Placental epithelial cell (primary cell): Measurements from ENCODE around the genes SH2D3C, GOLGA2 and SWI5.

- CAGE, long polyA plus RNA: no peak
Measured at GRCh38 chr9:127778269-127779163, at the start of gene SH2D3C. Gene SH2D3C (minus strand): TSS chr9:127778666.

DNA sequence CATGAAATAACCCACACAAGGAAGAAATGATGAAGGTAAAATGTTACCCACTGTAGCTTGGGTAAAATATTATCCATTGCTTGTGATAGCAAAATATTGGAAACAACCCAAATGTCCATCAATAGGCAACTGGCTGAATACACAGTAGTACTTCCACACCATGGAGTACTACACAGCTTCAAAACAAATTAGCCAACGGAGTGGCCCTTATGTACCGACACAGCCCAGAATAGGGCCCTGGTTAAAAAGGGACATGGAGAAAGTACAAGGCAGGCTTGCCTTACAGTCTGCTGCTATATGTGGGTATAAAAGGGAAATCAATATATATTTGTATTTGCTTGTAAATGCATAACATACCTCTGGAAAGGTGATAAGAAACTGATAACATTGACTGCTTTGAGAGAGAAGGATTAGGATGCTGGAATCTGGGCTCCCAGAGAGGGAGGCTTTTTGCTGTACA is 4.2 kb upstream of the FPGS start:
- CAGE, long polyA plus RNA: no peak

- CAGE, long polyA plus RNA: no peak
Measured at GRCh38 chr9:127808480-127808808, 5.8 kb downstream of the FPGS start.

DNA sequence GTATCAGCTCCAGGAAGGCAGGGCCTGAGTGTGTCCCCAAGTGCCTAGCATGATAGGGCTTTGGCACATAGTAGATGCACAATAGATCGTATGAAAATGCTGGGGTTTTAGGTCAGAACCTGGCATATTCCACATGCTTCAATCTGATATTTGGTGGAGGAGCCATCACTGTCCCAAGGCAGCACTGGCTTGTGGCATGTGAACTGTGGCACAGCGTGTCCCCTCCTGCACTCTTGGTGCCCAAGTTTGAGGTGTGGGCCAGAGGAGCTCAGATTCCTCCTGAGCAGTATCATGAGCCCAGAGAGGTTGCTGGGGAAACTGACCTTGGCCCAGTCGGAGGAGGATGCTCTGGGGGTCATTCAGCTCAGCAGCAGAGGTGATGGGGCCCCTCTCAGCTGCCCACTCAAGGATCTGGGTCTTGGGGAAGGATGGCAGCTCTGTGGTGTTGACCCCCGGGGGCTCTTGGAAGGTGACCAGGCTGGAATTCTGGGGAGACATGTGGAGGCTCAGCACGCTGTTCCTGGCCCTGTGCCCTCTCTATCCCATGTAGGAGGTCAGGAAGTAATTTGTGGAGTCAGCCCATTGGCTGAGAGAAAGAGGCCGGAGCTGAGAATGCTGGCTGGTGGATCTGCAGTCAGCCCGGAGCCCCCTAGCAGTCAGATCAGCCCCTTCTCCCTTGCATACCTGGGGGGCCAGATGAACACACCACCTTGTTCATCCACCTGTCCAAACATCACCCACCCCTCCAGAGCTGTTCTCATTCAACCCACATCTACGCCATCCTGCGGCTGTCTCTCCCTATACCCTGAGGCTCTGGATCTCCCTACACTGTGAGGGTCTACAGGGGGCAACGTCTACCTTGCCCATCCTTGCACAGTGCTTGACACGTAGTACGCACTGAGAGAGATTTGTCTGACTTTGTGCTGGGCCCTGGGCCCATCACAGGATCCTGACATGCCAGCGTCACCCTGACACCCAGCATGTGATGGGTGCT is 23.8 kb downstream of the FPGS start:
- CAGE, long polyA plus RNA: no peak

- CAGE, long polyA plus RNA: no peak
Measured at GRCh38 chr9:127835555-127836673, 18.5 kb downstream of the ENG start.

DNA sequence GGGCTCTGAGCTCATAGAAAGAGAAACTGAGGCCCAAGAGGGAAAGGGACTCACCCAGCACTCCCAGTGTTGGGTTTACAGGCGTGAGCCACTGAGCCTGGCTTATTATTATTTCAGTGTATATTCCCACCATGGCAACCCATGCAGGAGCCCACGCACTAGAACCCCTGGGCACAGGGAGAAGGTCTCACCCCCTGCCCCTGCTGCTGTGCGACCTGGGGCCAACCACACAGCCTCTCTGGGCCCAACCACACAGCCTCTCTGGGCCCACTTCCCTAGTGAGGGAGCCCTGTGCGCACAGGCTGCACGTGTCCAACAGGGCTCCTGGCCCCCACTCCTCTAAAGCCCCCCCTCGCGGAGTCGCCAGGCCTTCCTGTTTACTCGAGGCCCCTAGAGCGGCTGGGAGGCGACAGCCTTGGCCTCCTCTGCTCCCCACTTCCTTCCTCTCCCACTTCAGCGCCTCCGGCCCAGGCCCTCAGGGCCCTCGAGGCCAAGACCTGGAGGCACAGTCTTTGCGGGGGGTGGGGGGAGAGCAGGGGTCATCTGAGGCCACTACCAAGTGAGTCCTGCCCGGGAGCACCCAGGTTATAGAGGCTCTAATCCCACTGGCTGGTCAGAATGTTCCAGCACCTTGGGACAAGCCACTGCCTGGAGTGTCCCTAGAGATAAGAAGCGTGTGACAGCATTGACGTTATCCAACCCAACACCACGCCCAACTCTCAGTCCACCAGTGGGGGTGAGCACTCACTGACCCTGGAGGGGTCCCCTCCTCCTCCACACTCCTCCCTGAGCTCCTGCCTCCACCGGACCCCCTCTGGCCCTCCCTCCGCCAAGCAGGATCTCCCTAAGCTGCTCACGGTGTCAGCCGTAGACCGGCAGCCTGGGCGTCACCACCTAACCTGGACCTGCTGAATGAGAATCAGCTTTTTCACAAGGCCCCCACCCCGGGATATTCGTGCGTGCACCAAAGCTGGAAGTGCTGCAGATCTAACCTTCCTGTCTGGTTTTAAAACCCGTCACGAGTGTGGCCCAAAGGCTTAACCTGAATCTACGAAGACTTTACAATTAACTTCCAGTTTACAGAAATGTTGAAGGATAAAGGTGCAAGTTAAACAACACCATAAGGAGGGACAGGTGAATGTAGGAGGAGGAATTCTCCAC is 7.9 kb upstream of the ENG start:
- CAGE, long polyA plus RNA: no peak

DNA sequence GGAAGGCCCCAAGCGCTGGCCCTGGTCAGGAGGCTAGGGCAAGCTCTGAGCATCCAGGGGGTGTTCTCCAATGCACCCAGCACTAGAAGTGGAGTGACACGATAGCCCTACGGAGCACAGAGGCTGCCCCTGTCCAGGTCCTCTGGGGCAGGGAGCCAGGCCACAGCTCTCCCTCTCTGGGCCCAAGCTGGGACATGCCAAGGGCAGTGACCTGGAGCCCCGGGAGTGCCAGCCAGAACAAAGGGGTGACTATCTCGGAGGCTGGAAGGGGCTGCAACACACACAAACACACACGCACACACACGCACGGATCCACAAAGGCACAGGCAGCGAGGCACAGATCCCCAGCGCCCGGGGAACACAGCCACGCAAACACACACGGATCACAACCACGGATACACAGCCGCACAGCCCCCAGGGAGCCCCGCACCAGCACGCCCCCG is 342 bp downstream of the AK1 start:
- CAGE, long polyA plus RNA: no peak

GRCh38 chr9:127898351-127898732 is 1.1 kb downstream of the ST6GALNAC6 start:
- CAGE, long polyA plus RNA: no peak

DNA sequence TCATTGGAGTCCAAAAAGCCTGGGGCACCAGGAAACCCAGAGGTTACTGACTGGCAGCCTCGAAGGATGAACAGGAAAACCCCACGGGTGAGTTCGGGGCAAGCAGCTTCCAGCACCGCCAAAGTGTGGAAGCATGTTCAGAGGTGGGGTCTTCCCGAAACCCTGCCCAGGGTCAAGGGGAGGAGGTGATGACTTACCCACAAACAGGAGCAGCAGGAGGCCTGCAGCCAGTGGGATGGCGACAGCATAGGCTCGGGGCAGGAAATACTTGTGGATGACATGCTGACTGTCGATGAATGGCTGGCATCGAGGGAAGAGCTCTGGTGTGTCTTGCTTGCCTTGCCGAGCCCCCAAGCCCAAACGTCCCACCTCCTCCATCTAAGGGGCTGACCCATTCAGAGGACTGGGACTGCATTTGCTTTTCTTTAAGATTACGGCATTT is 1.3 kb downstream of the DPM2 start:
- CAGE, long polyA plus RNA: no peak

DNA sequence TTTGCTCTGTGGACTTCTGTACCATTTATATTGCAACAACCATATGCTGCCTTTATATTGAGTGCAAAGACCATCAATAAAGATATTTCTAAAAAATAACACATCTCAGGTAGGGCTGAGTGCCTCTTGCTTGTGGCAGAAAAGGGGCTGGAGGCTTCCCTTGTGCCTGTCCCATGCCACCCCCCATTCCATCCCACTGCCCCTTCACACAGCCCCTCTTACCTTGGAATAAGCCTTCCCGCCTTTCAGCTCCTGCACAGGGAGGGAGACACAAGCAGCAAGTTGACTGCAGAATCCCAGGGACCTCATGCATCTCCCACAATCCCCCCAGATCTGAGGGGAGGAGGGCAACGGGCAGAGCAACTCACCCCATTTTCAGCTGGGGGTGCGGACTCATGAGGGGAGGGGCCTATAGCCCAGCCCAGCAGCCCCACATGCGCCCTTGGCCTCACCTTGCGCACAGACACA is 15.7 kb upstream of the DPM2 start:
- CAGE, long polyA plus RNA: no peak

DNA sequence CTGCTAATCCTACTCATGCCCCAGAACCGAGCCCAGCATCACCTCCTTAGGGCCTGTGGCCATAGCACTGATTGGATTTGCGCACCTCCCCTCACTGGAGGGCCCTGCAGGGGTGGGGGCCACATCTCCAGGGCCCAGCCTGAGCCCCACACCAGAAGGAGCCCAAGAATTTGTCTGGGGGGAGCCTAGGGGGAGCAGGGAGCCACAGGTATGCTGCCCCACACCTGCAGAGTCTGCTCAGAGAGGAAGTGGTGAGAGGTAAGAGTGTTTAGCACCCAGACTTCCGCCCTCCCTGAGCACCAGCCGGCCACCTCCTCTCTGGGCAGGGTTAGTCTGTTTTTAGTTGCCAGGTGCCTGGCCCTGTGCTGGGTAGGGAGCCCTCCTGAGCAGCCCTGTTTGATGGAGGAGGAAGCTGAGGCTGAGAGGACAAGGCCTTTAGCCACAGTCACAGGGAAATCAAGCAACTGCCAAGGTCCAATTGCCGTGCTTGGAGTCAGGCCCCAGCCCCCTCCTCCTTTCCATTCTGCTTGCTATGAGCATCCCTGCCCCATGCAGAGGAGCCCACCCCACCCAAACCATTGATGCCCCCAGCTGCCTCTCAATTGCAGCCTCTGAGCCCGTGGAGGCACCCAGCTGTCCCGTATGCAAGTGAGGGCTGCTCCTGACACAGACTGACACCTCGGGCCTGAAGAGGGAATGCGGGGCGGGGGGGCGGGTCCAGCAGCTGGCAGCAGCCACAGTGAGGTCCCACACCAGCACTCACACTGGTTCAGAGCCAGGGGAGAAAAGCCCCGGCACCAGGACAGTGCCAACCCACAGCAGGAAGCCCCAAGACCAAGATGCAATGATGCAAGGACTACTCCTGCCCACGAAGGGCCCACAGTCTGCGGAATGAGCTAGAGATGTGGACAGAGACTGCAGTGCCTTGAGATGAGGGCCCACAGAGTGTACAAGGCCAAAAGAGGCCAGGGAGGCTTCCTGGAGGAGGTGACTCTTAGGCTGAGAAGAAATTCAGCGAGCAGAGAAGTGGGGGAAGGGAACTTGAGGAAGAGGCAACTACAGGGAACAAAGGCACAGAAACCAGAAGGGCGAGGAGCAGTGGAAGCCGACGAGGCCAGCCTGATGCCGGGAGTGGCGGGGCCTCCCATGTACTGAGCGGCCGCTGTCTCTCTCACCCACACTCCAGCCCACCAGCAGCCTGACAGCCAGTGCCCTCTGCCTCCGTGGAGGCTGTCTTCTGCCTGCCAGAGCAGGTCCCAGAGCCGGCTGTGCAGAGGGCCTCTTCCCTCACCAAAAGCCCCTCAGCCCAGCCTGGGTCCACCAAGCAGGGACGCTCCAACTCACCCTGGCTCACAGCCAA is 9.5 kb downstream of the EEIG1 start:
- CAGE, long polyA plus RNA: no peak

- CAGE, long polyA plus RNA: no peak
Measured at GRCh38 chr9:127979867-127980897, 607 bp downstream of the EEIG1 start.

DNA sequence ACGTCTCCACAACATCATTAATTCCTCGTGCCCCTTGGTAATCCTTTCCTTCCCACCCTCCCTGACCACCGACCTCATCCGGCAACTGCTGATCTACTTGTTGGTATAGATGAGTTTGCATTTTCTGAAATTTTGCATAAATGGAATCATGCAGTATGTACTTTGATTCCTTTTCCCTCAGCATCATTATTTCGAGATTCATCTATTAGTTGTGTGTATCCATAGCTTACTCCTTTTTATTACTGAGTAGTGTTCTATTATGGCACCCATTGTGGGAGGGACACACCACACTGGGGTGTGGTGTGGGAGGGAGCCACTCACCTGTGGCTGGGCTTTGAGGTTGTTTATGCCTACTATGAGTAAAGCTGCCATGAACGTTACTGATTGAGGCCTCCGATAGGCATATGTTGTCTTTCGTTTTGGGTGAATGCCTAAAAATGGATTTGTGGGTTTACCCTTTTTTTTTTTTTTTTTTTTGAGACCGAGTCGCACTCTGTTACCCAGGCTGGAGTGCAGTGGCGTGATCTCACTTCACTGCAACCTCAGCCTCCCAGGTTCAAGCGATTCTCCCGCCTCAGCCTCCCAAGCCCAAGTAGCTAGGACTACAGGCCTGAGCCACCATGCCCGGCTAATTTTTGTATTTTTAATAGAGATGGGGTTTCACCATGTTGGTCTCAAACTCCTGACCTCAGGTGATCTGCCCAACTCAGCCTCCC is 36.2 kb downstream of the NAIF1 start:
- CAGE, long polyA plus RNA: no peak

DNA sequence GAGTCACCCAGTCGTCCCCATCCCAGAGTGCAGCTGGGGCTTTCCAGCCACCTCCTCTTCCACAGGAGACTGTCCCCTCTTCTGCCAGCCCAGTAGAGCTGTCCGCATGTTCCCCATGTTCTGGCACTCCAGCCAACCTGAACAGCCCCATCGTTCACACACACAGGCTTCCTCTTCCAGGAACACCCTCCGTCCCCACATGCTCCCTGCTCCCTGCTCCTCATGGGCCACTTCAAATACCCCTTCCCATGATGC is 25.1 kb downstream of the PTGES2 start:
- CAGE, long polyA plus RNA: no peak

- CAGE, long polyA plus RNA: no peak
Measured at GRCh38 chr9:128190505-128191036, 801 bp downstream of the CIZ1 start.

DNA sequence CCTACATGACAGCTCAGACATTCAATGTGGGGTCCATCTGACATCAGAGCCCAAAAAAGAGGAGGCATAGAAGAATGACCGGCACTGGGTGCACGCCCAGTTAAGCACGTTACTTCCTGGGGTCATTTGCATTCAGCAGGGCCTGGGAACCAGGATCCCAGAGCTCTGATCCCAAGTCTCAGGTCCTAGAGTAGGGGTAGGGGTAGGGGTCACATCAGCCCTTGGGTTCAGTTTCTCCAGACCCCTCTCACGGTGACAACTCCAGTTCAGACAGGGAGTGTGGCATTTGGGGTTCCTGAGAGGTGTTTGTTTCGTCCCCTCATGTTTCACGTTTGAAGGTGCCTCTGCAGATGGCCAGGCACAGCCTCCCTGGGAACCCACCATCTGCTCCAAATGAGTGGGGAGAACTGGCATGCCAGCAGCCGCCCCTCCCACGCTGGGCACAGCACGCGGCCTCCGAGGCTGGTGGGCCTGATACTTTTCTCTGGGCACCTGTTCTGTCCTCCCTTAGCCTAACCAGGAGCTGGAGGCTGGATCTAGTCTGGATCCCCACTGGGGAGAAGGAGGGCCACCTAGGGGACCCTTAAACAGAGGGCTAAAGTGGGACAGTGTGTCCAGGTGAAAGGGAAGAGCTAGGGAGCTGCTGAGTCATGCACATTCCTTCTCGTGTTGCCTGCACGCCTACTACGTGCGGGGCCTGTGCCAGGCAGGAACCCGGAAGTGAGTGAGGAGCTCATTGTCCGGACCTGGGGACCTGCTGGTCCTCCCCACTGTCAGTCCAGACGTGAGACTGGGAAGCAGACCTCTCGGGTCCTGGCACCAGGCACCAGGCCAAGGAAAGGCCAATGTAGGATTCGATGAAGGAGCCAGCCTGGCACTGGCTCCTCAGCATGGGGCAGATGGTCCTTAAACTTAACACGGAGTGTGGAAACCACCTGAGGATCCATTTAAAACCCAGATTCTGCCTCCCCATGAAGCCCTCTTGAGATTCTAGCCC is 11.5 kb downstream of the DNM1 start:
- CAGE, long polyA plus RNA: no peak

DNA sequence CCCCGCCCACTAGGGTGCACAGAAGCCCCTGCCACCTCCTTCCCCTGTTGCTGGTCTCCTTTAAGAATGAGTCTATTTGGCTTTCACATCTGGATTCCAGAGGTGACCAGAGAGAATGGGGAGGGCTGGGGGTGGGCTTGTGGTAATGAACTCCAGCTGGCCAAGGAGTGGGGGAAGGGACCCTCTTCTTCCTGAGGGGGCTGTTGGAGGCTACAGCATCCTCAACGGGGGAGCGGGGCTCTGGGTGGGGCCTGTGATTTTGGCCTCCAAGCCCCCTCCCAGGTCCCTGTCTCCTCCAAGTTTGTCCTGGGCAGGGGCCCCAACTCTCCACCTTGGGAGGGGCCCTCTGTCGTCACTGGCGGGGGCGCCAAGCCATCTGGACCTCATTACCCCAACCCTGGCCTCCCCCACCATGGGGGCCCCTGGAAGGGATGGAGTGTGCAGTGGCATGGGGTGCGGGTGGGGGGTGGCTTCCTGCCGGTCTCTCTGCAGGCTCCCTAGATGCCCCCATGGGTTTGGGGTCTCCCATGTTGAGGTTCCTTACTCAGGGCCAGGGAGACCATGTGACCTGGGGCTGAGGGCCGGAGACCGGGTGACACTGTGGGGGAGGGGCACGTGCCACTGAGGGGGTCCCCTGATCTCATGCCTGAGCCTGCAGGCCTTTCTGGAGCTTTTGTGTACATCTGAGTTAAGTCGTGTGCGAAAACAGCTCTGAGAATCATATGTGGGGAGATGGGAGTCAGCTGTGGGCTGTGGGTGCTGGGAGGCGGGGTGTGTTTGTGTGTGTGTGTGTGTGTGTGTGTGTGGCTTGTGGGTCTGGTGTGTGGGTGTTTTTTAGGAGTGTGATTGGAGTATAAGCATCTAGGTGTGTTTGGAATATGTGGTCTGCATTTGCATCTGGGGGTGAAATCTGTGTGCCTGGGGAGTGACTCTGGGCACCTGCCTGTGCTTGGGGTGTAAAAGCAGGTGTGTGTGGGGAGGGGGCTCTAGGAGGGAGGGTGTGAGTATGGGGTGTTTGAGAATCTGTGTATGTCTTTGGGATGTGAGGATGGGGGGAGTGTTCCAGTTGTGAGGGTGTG is 32.3 kb downstream of the GOLGA2 start:
- CAGE, long polyA plus RNA: no peak

DNA sequence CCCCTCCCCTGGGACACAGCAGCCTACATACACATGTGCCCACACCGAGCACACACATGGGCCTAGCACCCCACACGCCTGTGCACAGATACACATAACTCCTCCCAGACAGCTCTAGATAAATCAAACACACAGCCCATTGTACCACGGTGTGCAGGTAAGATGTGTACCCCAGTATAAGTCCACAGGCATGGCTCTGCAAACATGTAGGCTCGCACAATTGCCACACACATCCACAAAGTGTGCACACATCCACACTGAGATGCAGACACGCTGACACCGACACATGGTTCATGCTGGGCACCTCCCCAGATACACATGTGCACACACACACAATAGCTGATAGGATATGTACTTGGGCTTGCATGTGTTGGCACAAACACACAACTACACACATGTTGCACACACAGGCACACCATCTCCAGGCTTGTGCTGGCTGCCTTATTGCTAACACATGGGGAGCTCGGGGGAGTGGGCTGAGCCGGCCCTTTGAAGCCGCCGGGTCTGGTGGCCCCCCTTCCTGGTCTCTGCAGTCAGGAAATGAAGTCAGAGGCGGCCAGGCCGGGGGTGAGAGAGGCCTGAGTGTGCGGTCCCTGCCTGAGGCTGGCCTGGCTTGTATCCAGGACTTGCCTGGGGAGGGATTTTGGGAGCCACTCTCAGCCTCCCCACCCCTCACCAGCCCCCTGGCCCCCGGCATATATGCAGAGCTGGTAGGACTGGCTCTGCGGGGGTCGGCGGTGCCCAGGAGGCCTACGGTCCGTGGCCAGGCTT is 30.1 kb downstream of the GOLGA2 start:
- CAGE, long polyA plus RNA: no peak

GRCh38 chr9:128275509-128276107 is at the start of gene GOLGA2:
Gene GOLGA2 (minus strand): TSS chr9:128276007.
- CAGE, long polyA plus RNA: no peak

- CAGE, long polyA plus RNA: no peak
Measured at GRCh38 chr9:128276108-128276391, at the start of gene SWI5. Gene SWI5 (plus strand): TSS chr9:128276276.